ENCODE measurements around the genes CTTNBP2NL and PPM1J.

DNA sequence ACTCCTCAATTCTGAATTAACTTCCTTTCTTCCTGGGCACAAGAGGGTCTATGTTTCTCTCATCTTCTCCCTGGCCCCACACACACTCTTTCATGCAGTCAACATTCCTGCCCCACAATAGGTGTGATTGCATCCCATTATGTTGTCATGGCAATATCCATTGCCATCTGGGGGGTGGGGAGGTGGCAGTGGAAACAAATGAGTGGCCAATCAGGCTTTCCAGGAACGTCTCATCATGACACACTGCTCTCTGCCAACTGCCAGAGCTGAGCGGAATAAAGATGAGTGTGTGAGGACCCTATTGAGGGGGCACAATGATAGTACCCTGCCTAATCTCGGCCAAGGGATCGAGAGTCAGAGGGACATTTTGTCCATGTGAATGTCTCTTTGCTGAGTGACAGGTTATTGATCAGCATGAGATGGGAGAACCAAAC lies 80.4 kb downstream of the KCND3 start:
- RRBS: no CpG with 5 or more reads among the region's 4 CpGs

DNA sequence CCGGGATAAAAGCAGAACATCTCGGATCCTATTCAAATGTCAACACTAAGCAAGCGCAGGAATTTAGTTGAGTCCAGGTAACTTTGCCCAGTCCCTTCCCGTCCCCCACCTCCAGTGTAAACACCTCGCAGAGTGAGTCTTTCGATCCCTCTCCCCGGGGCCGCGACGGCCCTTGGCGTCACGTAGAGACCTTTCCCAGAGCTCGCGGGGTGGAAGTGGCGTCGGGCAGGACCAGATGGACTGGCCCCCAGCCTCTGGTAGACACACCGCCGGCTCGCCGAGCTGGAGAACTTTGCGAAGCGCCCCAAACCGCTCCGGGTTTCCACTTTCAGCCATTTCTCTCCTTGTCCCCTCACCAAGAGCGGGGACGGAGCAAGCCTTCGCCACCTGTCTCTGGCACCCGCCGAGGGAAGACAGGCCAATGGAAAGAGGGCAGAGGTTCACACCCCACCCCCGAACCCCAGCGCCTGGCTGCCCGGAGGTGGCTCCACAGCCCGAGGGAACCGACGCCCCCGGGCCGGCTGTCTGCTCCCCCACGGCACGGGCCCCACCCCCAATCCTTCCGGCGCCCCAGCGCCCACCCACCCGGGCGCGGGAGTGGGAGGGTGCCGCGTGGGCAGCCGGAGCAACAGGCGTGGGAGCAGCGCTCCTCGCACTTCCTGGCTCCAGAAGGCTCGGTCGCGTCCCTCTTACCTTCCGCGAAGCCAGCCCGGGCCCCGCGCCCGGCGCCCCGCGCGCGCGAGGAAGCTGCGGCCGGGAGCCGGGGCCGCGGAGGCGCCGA lies 466 bp downstream of the KCND3 start:
- RRBS: 9% methylated on average over 32 of the region's 73 CpGs

- RRBS: 5% methylated on average over 32 of the region's 60 CpGs
These were observed 1.2 kb upstream of the KCND3 start for GRCh38 chr1:111990443-111991350.

GRCh38 chr1:112361111-112361443 lies 34.9 kb upstream of the CTTNBP2NL start:
- RRBS: no CpG with 5 or more reads among the region's 1 CpG

DNA sequence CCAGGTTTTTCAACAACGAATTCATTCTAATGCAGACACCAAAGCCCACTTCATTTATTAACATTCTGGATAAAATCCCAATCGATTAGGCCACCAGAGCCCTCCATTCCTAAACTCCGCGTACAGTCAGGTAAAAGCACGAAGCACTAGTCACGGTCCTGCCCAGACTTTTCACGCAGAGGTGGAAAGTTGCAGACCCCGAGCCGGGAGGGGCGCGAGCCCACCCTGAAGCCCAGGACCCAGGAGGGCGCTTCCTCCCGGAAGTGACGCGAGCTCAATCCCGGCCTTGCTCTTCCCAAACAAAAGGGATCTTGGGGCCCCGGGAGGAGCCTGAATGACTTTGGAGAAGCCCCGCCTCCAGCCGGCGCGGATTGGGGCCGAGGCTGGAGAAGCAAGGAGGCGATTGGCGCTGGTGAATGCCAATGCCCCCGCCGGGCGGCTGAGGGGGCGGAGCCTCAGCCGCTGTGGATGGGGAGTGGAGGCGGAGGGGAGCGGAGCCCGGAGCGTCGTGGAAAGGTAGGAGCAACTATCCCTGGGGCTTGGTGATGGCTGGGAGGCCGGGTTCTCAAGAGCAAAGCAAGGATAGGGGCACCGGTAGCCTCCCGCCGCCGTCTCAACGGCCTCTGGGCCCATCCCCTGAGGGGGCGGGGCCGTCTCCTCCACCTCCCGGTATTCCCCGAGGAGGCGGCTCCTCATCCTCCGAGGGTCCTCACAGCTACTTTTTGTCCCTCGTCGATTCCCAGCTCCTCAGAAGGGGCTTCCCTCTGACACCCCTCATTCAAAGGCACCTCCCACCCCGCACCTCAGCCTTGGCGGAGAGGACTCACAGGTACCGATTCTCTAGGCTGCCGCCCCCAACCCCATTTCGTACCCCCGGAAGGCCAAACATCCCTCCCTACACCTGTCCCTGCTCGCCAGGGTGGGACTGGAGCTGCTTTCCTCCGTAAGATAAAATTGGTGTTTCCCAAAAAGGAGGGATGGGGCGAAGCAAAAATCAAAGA lies at the start of gene CTTNBP2NL:
CTTNBP2NL (plus strand) TSS at position 458 of the 1,001 bp plus-strand sequence.
- RRBS: 2% methylated on average over 29 of the region's 57 CpGs

GRCh38 chr1:112431578-112432093 lies 35.6 kb downstream of the CTTNBP2NL start:
- RRBS: no CpG with 5 or more reads among the region's 1 CpG

GRCh38 chr1:112455715-112456408 lies 52.9 kb upstream of the WNT2B start:
- RRBS: 100% methylated on average over 3 of the region's 9 CpGs

DNA sequence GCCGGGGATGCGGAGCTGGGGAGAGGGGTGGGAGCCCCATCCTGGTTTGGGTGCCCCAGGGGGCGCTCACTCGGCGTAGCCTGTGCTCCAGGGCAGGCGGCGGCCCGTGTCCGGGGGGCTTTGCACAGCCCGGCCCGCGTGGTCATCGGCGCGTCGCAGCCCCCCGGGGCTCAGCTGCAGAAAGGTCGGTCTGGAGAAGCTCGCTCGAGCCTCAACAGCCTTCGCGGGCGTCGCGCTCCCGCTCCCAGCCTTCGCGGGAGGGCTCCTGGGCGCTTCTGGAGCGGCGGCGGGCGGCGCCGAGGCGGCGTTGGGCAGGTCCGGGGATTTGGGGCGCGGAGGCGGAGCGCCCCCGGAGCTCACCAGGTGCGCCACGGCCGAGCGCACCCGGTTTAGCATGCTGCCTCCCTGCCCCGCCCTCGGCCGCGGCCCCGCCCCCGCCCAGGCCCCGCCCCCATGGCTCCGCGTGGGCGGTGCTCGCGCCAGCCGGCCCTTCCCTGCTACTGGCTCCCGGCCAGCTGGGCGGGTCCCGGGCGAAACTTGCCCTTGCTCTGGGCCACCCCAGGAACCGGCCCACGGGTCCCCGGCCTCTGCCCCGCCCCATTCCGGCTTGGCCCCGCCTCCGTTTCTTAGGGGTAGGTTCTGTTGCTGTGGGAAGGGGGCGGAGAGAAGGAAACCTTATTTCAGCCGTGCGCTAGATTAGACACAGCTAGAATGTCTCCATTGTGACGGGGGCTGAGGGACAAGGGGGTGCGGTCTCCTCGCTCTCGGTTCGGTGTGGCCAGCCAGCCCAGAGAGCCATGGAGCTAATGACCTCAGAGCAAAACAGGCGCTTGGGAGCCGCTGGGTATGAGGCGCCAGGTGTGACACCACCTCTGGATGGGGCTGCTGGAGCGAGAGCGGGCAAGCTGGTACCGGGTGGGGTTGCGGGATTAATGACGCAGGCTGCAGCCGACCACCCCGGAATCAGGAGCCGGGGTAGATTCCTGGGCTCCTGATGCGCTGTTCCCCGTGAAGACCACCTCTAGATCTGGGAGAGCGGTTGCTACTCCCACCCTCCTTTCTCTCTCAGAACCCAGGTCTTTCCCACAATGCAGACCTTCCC lies at the start of gene PPM1J:
PPM1J (minus strand) TSS at position 427 of the 1,102 bp plus-strand sequence.
- RRBS: 2% methylated on average over 20 of the region's 94 CpGs

- RRBS: no CpG with 5 or more reads among the region's 10 CpGs
These were observed 100.3 kb downstream of the TAFA3 start for GRCh38 chr1:112818772-112819644.

DNA sequence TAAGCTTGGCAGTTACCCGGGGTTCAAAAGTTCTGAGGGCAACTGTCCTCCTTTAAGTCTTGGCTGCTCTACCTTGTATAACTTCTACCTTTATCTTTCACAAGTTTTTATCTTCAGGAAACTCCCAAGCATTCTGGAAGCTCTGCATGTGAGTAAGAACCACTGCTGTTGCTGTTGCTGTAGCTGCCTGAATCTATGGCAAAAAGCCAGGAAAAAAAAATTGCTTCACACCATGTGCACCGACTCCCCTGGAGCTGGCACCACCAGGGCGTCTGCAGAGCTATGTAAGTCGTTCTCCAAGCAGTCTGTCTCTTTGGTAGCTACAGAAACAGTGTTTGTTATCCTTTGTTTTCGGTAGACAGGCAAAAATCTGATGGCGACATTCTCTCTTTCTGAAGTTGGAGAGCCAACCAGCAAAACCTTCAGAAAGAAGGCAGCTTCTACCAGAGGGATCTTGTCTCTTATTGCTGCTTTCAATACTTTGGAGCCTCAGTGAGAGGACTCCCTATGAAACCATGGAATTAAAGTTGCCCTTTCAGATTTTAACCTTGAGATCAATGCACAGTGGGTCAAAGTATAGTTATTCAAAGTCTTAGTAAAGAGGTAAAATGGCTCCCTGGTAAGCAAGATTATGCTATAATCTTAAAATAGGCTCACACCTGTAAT lies 43.0 kb upstream of the SLC16A1 start:
- RRBS: no CpG with 5 or more reads among the region's 6 CpGs

- RRBS: no CpG with 5 or more reads among the region's 7 CpGs
These were observed 137.1 kb downstream of the LRIG2 start for GRCh38 chr1:113210051-113210643.

DNA sequence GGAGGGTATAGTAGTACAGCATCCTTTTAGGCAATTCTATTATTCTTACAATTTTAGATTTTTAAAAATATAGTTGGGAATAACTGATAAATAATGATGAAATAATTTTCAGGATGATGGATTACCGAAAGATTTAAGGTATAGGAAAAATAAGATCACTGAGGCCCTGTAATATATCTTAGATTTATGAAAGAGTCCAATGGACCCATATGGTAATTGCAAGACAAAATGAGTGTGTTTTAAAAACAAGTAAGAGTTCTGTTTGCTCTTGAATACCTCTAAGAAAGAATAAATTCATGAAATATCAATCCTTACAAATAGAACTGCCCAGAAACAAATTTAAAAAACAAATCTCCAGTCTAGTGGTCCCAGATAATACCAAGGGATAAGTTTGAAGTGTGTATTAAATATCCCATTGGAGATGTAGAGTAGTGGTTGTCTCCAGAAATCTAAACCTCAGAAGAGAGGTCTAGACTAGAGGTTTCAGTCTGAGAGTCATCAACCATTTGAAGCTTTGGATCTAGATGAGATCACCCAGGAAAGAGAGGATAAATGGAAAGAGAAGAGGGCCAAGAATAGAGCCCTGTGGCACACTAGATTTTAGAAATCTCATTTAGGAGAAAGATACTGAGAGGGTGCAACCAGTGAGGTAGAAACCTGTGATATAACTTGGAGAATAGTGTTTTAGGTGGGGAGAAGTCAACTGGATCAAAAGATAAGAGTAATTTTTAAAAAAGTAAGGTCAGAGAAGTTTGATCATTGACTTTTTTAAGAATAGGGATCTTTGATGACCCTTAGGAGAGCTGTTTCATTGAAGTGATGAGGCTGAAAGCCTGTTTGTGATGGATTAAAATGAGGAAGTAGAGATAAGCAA lies 72.7 kb downstream of the MAGI3 start:
- RRBS: no CpG with 5 or more reads among the region's 1 CpG

DNA sequence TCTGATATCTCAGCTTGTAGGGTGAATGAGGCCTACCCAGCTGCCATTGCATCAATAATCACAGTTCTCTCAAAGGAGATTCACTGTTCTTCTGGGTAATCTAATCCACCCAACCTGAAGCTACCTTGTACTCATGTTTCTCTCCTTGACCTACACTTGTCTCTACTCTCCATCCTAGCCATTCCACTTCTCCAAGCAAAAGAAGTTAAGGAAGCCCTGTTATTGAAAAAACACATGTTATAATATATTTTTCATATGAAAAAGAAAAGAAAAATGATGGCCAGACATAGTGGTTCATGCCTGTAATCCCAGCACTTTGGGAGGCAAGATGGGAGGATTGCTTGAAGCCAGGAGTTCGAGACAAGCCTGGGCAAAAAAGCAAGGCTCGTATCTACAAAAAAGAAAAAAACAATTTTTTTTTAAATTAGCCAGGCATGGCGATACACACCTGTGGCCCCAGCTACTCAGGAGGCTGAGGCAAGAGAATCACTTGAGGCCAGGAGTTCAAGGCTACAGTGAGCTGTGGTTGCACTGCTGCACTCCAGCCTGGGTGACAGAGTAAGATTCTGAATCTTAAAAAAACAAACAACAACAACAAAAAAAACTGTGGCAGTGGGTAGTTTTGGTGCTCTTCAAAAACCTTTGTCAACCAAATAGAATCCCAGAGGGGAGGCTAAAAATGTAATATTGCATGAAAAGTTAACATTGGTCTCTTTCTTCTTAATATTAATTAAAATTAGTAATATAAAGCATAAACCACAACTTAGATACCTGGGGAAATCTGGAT lies 16.7 kb downstream of the BCL2L15 start:
- RRBS: no CpG with 5 or more reads among the region's 3 CpGs

- RRBS: no CpG with 5 or more reads among the region's 11 CpGs
These were observed 4.6 kb downstream of the AP4B1 start for GRCh38 chr1:113899925-113900553.

GRCh38 chr1:113901027-113901644 lies 3.5 kb downstream of the AP4B1 start:
- RRBS: no CpG with 5 or more reads among the region's 8 CpGs

DNA sequence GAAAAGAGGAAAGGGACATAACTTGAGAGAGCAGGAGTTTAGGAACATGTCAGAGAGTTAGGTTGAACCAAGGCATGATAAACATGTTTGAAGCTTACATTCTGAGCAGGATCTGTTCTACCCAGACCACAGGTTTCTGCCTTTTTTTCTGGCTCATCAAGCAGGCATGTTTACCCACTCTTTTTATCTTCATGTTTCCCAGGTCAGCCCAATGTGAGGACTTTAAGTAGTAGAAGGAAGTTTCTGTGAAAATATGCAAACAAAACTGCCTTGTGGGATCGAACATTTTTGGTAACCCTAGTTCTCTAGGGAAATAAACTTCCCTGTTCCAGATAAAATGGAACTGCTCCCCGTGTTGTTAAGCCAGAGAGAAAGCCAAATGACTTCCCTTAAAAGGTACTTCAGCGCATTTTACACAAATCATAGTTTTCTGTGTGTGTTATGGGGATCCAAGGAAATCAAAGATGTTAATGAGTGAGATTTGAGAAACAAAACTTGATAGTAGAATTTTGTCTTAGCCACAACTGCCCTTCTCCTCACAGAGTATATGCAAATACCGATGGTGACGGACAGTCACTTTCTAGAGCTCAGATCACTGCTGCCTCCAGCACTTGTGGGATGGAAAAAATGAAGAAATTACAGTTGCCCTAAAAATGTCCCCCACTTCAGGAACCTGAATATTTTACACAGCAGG lies 831 bp upstream of the HIPK1 start:
- RRBS: no CpG with 5 or more reads among the region's 5 CpGs

DNA sequence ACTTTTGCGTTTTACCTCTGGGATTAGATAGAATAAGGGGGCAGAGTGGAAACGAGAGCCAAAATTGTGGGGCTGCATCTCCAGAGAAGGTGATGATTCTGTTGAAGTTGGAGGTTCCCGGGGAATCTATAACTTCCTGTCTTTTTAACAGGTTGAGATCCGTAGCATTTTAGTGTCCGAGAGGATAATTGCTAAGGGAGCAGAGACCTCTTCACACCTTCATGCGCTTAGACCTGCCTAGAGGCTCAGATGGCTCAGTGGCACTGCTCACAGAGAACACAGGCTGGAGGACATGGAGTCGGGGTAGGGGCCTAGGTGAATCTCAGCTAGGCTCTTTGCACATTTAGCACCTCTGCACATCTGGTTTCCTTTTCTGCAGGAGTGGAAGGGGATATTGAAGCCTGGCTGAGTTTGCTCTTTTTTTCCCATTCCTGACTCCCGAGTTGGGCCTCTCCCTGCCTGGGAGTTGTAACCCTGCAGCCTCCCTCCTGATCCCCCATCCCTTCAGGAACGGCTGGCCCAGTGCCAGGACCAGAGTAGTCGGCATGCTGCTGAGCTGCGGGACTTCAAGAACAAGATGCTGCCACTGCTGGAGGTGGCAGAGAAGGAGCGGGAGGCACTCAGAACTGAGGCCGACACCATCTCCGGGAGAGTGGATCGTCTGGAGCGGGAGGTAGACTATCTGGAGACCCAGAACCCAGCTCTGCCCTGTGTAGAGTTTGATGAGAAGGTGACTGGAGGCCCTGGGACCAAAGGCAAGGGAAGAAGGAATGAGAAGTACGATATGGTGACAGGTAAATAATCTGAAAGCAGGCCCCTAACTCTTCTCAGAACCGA lies 768 bp downstream of the OLFML3 start:
- RRBS: no CpG with 5 or more reads among the region's 18 CpGs

- RRBS: no CpG with 5 or more reads among the region's 7 CpGs
These were observed 53.9 kb downstream of the OLFML3 start for GRCh38 chr1:114033095-114033701.

DNA sequence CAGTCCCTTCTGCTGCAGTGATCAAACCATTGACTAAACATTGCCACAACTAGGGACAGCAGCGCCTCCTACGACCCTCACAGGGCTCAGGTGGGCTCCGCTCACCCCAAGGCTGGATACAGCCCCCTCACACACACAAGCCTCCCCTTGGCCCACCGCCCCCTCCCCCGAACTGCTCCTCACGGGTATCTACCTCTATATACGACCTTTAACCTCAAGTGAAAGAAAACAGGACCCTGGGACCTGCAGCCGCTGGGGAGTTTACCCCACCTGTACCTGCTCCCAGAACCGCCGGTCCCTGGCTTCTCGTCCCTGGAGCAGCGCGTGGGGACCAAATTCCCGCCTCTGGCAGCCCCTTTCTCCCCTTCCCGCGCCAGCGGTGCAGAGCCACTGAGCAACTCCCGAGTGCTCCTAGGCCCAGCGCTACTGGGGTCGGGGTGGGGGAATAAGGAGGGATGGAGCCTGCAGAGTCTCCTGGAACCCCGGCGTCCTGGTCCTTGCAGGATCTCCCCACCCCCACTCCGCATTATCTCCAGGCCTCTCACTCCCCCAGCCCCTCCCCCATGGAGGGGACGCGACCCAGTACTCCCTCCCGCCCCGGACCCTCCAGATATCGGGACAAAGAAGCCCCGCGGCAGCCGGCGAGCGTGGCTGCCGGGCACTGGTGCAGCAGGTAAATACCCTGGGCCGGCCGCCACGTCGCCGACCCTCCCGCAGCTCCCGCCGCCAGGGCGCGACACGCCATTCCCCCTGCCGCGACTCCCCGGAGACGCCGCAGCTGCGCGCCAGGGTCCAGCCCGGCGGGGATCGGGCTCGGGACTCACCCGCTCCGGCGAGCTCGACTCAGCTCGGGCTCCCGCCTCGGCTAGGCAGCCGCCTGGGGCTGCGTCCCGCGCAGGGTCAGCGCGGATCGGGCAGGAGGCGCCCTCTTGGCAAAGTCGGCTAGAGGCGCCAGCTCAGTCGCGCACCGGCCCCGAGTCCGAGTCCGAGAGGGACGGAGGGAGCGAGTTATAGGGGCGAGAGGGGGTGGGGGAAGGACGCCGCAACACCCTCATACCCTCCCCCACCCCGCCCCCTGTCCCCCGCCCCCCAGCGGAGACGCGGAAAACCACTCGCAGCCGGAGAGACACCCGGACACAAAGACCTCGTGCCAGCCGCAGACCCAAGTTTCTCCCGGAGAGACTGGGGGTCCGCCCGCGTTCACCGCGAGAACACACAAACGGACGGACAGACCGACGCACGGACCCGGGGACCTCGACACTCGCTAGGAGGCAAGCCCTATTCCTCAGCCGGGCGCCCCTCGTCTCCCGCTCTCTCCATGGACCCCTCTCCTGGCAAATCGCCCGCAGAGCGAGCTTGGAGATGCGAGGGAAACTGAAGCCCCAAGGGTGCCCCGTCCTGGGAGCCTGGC lies 1.2 kb downstream of the SYT6 start:
- RRBS: 12% methylated on average over 43 of the region's 117 CpGs

DNA sequence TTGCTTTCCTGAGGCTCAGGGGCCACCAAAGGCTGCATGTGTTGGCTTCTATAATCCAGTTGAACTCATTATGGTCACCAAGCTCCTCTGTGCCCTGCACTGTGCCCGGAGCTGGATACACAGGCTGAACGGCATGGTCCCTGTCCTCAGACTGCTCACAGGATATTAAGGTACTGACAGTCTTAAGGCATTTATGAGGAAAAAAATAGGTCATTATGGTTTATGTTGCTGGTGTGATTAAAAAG lies 117.1 kb upstream of the SYT6 start:
- RRBS: no CpG with 5 or more reads among the region's 2 CpGs

Measured in Ishikawa (cell line).